Pulmonary lymph node (tissue), 1 donor: Measurements from ENCODE around the gene ARVCF.

DNA sequence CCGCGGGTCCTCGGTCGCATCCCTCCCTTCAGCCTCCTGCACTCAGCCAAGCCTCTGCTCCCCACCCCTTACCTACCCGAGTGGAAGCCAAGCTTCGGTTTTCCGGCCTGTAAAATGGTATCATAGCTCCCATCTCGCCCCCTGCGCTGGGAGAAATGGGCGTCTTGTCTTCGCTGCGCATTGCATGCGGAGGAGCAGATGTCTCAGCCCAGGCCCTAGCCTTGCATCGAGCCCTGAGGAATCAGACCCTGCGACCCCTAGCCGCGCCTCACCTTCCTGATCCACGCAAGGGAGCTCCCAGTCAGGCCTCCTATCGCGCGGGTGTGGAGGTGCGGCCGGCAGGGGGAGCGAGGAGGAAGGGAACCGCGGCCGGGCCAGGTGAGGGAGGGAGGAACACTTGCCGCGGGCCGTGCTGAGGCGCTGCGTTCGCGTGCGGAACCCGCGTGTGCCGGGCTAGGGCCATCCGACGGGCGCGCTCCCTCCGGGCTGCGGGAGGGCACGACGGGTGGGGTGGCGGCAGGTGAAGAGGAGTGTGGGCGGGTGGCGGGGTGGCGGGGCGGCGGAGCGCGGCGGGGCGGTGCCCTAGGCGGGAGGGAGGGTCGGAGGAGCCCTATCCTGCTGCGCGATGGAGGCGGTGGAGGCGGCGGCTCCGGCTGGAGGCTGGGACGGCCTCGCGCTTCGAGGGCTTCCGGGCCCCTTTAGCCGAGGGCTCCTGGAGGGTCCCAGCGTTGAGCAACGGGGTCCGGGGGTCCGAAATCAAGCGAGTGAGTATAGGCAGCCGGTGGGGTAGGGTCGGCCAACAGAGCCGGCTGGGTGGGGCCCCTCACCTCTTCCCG, 4.0 kb upstream of the TBX1 start:
- PRO-cap = no peak

- PRO-cap = unidirectional peak, plus-strand start at chr22:19758765
Measured at GRCh38 chr22:19758371-19759004, 2.1 kb upstream of the TBX1 start.

- PRO-cap = no peak
Measured at GRCh38 chr22:19765436-19766568, 5.2 kb downstream of the TBX1 start.

- PRO-cap = unidirectional peak, minus-strand start at chr22:19767145; unidirectional peak, minus-strand start at chr22:19767444
Measured at GRCh38 chr22:19766833-19767581, 6.4 kb downstream of the TBX1 start.

- PRO-cap = no peak
Measured at GRCh38 chr22:19846644-19847441, 7.8 kb downstream of the GNB1L start.

DNA sequence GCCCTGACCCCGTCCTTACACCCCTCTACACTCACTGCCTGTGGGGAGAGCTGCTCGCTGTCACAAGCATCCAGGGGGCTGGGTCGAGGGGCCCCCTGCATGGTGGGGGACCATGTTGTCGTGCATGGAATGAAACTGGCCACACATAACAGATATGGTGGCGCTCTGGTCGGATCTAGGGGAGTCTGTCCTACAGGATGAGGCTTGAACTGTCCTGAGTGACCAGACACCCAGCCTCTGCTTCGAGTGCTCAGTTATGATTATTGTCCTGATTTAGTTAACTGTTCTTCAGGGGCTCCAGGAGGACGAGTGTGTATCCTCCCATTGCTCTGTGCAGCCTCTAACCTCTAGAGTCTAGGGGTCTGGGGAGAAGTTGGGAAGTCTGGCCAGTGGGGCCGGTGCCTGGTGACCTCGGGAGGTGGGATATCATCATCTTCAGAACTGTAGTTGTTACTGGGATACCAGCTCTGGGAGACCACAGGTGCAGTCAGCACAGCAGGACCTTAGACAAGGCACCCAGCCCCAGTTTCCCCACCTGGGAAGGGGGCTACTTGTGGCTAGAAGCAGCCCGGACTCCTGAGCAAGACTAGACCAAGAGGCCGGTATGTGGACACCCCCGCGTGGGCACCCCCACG, 481 bp upstream of the COMT start:
- PRO-cap = no peak

DNA sequence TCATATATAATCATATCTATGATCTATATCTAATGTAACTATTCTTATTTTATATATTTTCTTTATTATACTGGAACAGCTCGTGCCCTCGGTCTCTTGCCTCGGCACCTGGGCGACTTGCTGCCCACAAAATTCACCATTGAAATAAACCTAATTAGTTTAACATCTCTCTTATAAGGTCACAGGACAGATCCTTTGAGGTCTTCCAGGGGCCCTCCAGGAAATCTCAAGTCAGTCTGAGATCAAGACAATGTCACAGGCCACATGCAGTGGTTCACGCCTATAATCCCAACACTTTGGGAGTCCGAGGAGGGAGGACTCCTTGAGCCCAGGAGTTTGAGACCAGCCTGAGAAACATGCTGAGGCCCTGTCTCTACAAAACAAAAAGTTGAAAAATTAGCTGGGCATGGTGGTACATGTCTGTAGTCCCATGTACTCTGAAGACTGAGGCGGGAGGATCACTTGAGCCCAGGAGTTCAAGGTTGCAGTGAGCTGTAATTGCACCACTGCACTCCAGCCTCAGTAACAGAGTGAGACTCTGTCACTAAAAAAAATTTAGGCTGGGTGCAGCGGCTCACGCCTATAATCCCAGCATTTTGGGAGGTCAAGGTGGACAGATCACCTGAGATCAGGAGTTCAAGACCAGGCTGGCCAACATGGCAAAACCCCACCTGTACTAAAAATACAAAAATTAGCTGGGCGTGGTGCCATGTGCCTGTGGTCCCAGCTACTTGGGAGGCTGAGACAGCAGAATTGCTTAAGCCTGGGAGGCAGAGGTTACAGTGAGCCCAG, 6.7 kb upstream of the TXNRD2 start:
- PRO-cap = no peak

DNA sequence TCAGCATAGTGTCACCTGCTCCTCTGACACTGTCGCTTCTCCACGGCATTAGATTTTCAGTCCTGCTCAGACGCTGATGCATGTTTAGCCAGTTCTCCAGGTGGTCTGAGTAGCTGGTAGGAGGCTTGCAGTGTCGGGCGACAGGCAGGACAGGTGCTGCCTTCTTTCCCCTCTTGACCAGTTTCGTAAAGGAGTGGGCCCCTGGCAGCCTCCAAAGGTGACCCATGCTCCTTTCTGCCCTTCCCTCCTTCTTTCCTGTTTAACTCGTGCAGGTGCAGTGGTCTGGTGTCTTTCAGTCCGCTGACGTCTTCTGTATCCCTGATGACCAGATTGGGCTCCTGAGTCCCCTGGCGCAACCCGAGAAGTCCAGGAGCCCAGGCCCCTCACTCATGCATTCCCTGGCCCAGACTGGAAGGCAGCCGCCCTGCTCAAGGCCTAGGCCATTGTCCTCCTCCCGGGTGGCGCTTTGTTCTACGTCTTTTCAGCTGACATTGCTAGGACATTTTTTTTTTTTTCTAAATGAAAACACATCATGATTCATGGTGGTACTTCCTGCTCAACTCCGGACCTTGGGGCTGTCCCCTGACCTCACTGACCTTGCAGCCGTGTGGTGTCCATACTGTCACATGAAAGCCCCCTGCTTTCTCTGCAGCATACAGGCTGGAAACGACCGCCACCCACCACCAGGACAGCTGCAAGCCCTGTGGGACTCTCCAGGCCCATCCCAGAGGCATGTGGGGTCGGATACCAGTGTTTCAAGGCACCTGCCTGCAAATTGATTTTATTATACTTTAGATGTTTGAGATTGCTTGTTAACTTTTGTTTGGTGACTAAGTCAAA, 25.5 kb upstream of the TXNRD2 start:
- PRO-cap = no peak

DNA sequence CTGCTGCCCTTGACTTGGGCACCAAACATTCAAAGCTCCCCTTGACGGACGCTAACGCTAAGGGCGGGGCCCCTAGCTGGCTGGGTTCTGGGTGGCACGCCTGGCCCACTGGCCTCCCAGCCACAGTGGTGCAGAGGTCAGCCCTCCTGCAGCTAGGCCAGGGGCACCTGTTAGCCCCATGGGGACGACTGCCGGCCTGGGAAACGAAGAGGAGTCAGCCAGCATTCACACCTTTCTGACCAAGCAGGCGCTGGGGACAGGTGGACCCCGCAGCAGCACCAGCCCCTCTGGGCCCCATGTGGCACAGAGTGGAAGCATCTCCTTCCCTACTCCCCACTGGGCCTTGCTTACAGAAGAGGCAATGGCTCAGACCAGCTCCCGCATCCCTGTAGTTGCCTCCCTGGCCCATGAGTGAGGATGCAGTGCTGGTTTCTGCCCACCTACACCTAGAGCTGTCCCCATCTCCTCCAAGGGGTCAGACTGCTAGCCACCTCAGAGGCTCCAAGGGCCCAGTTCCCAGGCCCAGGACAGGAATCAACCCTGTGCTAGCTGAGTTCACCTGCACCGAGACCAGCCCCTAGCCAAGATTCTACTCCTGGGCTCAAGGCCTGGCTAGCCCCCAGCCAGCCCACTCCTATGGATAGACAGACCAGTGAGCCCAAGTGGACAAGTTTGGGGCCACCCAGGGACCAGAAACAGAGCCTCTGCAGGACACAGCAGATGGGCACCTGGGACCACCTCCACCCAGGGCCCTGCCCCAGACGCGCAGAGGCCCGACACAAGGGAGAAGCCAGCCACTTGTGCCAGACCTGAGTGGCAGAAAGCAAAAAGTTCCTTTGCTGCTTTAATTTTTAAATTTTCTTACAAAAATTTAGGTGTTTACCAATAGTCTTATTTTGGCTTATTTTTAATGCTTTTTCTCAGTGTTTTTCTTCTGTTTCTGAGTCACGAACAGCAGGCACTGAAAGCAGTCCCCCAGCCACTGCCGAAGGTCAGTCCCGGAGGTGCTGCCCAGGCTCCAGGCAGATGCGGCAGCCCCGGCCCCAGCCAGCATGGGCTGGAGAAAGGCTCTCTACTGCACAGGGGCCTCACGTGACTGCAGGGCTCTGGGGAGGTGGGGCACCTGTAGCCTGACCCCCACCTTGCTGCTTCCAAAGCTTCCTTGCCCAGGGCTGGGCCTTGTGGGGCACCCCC, 27.8 kb upstream of the TXNRD2 start:
- PRO-cap = no peak

DNA sequence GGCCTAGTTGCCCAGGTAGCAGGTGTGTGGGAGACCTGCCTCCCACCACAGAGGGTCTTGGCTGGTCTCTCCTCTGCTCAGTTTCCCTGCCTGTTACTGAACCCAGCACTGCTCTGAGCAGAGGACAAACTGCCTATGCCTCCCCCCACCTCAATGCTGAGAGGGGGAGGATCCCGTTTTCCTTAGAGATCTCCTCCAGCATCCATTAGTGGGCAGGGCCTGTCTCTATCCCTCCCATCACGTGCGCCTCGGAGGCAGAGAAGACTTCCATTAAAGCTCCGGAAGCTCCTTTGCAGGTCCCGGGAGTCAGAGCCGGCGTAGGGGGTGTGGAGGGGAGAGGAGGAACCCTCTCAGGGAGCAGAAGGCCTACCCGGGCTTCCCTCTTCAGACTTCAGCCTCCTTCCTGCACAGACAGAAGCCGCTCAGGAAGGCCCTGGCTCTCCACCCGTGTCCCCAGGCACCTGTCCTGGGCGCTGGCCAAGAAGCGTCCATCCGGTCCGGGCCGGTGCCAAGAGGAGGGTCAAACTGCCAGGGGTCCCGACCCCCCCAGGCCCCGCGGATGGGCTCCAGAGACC, 30.3 kb downstream of the ARVCF start:
- PRO-cap = no peak

GRCh38 chr22:20016008-20017106, at the start of gene ARVCF:
ARVCF (minus strand) TSS chr22:20016823.
- PRO-cap = bidirectional peak, plus-strand start at chr22:20017041, minus-strand start at chr22:20016812

DNA sequence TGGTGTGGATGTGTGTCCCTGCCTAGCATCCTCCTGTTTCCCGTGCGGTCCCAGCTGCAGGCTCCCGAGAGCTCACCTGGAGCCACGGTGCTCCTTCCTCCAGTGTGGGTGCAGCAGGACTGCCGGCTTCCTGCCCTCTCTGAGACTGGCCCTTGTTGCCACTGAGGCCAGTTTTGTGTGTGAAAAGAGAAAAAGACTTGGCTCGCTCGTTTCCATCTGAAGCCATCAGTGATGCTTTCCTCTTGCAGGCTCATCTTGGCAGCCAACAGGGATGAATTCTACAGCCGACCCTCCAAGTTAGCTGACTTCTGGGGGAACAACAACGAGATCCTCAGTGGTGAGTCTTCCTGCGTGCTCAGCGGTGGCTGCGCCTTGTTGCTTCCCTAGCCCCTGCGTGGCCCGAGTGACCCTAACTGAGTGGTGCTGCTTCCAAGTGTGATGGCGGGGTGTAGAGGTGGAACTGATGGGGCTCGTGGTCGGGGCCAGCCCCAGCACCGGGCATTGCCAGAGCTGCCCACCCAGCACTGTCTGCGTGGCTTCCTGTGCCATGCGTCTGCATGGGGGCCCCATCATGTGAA, 22.3 kb downstream of the TANGO2 start:
- PRO-cap = no peak

DNA sequence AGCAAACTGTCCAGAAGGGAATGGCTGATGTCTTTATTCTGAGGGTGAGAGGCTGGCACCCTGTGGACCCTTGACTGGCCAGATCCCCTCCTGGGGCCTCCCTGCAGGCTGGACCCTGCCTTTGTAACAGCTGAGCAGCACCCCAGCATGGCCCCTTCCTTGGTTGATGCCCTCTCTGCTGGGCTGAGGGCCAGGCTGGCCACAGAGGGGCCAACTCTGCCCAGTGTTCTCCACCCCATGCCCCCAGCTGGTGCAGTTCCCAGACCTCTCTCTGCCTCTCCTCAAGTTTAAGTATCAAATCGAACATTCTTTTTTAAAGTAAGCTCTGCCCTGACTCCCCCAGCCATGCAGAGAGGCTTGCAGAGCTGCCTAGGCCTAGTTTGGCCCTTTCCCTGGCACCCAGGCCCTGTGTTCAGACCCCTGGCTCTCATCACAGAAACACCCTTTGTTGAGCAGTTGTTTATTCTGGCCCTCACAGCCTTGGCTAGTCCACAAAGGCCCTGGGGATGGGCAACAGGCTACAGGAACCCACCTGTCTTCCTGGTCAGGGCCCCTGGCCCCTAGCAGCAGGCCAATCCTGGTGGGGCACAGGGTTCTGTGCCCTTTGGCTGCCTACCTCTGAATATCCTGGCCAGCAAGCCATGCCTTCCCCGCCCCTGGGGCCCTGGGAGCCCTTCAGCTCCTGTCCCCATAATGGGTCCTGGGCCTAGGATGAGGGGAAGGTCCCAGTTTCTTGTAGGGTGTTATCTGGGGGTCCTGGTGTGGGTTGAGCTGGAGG, 3.9 kb upstream of the RANBP1 start:
- PRO-cap = no peak

GRCh38 chr22:20124958-20126164, 6.2 kb upstream of the ZDHHC8 start:
- PRO-cap = no peak

- PRO-cap = no peak
Measured at GRCh38 chr22:20126635-20127669, 4.7 kb upstream of the ZDHHC8 start.

DNA sequence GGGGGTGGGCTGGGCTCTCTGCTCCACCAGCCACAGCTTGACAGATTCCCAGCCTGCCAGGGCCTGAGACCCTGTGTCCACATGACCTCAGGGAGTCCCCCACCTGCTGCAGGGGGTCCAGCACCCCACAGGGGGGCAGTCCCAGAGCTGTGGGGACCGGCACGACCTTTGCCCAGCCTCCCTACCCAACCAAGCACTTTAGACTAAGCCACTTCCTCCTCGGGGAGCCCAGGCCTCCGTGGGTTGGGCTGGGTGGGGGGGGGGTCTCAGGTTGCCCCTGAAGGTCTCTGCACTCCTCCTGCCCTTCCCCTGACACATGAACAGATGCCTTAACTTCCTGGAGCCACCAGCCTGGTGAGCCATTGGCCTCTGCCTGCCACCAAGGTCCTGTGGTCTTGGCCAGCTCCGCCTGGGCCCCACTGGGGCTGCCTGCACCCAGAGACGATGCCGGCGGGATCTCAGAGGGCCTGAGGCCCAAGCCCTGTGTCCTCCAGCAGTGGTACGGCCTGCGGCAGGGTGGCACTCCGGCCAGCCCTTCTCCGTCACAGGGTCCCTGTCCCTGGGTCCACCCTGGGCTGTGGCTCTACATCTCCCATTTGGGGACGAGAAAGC, 3.4 kb downstream of the CCDC188 start:
- PRO-cap = no peak

- PRO-cap = no peak
Measured at GRCh38 chr22:20159911-20160627, 9.2 kb upstream of the CCDC188 start.

DNA sequence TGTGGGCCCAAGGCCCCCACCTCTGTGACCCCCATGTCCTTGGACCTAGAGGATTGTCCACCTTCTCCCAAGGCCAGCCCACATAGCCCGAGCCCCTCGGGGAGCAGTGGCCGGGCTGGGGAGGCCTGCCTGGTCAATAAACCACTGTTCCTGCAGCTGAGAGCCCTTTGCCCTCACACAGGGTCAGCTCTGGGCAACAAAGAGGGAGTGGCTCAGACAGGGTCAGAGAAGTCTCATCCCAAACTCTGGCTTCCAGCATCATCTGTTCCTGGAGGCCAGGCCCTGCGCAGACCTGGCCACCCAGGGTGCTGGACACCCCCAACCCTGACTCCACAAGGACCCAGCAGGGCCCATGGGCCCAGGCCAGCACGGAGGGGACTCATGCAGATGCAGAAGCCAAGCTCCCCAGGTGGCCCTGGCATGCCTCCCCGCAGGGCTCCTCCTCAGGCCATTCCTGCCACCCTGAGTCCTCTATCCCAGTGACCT, 6.4 kb downstream of the DGCR6L start:
- PRO-cap = no peak

DNA sequence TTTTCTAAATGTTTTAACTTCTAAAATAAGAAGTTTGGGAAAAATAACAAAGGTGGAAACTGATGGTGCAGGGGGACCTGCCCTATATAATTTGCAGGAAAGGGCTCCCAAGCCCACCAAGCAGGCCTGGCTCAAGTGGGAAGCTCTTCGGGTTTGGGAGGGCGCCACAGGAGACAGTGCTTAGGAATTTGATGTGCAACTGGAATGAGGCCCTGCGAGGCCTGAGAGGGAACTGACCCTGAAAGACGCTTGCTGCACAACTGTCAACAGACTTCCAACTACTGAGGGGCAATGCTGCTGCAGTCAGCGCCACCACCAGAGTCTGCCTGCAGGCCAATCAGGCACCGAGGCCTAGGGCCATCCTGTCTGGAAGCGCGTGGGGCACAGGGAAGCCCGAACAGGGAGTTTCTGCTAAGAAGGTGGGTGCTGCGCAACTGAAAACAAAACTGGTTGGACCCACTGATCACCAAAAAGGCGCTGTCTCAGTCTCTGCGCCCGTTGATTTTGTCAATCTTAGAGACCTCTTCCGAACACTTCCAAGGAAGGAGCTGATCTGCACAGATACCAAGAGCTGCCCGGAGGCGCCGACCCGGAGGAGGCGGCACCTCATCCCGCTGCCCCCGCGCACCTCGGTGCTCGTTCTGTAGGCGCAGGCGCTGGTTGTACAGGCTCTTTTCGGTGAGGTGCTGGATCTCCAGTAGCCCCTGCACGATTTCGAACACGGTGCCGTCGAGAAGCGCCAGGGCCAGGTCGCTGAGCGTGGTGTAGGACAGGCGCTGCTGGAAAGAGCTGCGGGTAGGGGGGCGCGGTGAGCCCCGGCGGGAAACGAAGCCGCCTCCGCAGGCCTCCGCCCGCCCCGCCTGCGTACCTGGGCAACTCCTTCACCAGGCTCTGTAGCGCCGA, 598 bp downstream of the DGCR6L start:
- PRO-cap = no peak

DNA sequence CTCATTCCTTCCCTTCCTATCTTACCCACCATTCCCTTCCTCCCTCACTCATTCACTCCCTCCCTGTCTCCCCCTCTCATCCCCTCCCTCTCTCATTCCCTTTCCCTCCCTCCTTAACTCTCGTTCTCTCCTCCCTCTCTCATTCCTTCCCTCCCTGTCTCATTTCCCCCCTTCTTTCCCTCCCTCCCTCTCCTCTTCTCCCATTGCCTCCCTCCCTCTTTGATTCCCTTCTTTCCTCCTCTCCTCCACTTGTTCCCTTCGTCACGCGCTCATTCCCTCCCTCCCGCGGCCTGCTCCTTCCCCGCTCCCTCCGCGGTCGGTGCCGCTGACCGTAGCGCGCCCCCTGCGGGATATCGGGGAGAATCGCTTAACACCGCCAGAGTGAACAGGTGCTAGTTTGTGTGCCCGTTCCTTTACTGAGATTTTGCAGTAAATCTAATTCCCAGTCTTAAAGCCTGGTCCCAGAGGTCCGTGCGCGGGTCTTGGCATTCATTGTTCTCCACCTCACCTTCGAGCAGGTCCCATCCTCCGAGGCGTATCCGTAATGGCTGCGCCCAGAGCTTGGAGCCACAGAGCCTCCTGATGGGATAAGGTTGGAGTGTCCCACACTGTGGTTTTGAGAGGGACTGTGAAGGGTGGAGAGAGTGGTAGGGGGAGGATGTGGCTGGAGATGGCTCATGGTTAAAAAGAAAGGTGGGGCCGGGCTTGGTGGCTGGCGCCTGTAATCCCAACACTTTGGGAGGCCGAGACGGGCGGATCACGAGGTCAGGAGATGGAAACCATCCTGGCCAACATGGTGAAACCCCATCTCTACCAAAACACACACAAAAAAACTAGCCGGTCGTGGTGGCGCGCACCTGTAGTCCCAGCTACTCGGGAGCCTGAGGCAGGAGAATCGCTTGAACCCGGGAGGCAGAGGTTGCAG, 966 bp upstream of the KLHL22 start:
- PRO-cap = unidirectional peak, minus-strand start at position 292 of the sequence